Colon Carcinoma Metastatic in the Lung (tissue), 2 donors: ENCODE measurements around the genes L1TD1, ALG6 and CACHD1.

DNA sequence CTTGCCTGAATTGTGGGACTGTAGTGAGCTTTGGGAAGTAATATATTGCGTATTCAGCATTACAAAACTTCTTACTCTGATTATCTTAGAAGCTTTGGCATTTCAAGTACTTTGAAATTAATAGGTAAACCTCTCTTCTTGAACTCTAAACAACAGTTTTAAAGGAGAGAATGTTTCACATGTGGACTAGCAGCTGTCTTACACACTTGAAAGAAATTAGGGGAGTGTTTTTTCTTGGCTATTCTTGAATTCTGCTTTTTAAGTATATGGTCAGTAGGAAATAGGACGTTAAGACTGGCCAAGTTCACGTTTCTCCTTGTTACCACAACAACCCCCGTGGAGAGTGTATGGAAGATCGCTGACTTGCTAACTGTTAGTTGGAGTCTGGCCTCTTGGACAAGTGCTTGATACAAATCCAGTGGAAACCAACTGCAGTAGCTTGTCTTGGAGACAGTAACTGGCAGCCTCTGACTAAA lies 3.9 kb upstream of the NFIA start:
- PRO-cap, 2 experiments = no peak in any of the 2 experiments

GRCh38 chr1:61606199-61607148 lies 118.5 kb downstream of the TM2D1 start:
- PRO-cap, 2 experiments = no peak in any of the 2 experiments

- PRO-cap, 2 experiments = no peak in any of the 2 experiments
These were observed 86.6 kb downstream of the TM2D1 start for GRCh38 chr1:61638102-61638978.

GRCh38 chr1:61869472-61870135 lies 127.3 kb downstream of the PATJ start:
- PRO-cap, 2 experiments = no peak in any of the 2 experiments

GRCh38 chr1:61944211-61944501 lies 201.9 kb downstream of the PATJ start:
- PRO-cap, 2 experiments = no peak in any of the 2 experiments

GRCh38 chr1:62194189-62194943 lies at the start of gene L1TD1:
Gene L1TD1 (plus strand): TSS chr1:62194849.
- PRO-cap, 2 experiments = peak in 1 of 2 experiments; most common plus-strand start chr1:62194801 (in 1); most common minus-strand start chr1:62194740 (in 1)

DNA sequence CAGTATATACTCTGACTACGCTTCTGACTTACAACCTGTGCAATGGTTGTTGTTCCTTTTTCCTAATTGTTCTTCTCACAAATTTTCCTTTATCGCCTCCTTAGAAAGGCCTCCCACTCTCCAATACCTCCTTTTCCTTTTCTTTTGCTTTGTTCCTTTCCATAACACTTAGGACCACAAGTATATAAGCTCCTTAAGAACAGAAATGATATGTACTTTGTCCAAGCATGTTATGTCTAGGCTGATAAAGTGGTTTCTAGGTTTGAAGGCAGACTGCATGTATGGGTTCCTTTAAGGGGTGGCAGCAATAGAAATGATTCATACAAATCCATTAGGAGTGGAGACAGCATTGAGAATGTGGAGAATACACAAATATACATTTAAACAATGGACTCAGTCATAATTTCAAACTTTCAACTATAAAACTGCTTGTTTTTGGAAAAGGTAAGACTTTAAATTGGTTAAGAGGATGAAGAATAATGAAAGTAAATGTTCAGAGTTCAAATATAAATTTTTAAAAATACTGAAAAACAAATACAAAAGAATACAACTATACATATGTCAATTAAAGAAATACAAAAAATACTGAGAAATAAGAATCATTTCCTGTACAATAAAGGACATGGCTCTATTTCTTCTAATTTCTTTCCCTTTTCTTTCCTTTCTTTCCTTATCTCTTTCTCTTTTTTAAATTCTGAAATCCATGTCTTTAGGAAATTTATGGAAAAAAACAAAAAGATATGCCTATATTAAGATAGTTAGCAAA lies 74.4 kb downstream of the USP1 start:
- PRO-cap, 2 experiments = no peak in any of the 2 experiments

GRCh38 chr1:63012379-63012914 lies 228.5 kb downstream of the ATG4C start:
- PRO-cap, 2 experiments = no peak in any of the 2 experiments

- PRO-cap, 2 experiments = no peak in any of the 2 experiments
These were observed 4.8 kb upstream of the FOXD3 start for GRCh38 chr1:63317381-63318243.

GRCh38 chr1:63367128-63368213 lies at the start of gene ALG6:
Gene ALG6 (plus strand): TSS chr1:63367627.
- PRO-cap, 2 experiments = peak in 2 of 2 experiments; most common plus-strand start chr1:63367668 (in 2); most common minus-strand start chr1:63367473 (in 2)

- PRO-cap, 2 experiments = no peak in any of the 2 experiments
These were observed 24.4 kb downstream of the EFCAB7 start for GRCh38 chr1:63547460-63548435.

DNA sequence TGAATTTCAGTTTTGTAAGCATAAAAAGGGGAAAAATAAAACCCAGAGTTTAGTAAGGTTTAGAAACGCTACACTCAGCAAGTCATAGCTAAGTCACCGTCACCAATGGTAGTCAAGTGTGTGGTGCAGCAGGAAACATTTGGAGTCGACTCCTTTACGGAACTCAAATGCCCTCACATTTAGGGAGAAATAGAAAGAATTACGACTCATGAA lies 519 bp upstream of the PGM1 start:
- PRO-cap, 2 experiments = no peak in any of the 2 experiments

- PRO-cap, 2 experiments = no peak in any of the 2 experiments
These were observed 36.7 kb downstream of the ROR1 start for GRCh38 chr1:63810360-63811079.

GRCh38 chr1:63949735-63950547 lies 176.1 kb downstream of the ROR1 start:
- PRO-cap, 2 experiments = no peak in any of the 2 experiments

DNA sequence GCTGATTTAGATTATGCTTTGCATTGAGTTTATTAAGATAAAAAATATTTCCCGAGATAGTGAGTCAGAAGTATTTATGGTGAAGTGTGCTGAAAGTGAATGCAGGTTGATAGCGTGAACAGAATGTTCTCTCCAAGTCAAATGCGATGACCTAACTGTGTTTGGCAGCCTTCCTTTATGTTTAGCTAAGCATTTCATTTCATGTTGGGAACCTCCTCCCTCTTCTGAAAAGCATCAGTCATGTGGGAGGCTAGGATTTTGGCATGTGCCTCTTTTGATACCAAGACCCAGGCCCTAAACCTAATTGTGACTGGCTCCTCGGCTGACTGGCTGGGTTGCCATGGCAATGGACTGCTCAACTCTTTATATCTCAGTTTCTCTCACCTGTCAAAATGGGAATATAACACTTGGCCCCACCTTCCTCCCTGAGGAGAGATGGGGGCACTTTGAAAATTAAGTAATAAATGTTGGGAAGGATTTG lies 160.6 kb upstream of the UBE2U start:
- PRO-cap, 2 experiments = no peak in any of the 2 experiments

DNA sequence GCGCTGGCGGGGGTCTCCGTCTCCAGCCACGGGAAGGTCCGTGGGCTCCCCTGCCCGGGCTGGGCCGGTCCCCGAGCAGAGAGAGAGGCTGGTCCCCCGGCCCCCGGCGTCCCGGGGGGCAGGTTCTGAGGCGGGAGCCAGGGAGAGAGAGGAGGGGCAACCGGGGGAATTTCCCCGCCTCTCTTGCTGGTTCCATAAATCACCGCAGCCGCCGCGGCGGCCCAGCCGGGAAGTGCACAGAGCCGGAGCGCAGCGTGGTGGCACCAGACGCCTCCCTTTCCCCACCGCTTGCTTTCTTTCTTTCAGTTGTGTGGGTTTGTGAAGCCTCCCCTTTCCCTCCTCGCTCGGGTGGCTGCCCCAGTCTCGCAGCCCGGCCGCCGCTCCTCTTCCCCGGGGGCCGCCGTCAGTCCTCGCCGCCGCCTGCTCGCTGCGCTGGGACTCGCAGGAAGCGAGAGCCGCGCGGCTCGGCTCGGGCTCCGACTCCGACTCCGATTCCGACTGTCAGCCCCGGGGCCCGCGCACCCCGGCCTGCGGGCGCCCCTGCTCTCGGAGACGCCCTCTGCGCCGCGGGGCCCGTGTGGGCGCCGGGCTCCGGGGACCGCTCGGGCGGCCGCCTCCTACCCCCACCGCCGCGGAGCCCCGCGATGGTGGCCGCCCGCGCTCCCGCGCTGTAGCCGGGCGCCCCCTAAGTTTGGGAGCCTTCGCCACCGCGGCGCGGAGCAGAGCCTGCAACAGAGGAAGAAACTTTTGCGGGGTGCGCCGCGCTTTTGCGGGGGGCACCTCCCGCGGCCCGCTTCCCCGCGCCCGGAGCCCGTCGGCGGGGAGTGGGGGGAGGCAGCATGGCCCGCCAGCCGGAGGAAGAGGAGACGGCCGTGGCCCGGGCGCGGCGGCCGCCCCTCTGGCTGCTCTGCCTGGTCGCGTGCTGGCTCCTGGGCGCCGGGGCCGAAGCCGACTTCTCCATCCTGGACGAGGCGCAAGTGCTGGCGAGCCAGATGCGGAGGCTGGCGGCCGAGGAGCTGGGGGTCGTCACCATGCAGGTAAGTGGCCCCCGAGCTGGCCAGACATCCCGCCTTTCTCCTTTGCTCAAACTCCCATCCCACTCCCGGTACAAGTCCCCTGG lies at the start of gene CACHD1:
Gene CACHD1 (plus strand): TSS at position 224 of the 1,120 bp plus-strand sequence.
- PRO-cap, 2 experiments = peak in 2 of 2 experiments; most common plus-strand start position 224 of the sequence (in 2); most common minus-strand start position 113 of the sequence (in 1)

- PRO-cap, 2 experiments = no peak in any of the 2 experiments
These were observed 136.4 kb downstream of the CACHD1 start for GRCh38 chr1:64606243-64606867.

DNA sequence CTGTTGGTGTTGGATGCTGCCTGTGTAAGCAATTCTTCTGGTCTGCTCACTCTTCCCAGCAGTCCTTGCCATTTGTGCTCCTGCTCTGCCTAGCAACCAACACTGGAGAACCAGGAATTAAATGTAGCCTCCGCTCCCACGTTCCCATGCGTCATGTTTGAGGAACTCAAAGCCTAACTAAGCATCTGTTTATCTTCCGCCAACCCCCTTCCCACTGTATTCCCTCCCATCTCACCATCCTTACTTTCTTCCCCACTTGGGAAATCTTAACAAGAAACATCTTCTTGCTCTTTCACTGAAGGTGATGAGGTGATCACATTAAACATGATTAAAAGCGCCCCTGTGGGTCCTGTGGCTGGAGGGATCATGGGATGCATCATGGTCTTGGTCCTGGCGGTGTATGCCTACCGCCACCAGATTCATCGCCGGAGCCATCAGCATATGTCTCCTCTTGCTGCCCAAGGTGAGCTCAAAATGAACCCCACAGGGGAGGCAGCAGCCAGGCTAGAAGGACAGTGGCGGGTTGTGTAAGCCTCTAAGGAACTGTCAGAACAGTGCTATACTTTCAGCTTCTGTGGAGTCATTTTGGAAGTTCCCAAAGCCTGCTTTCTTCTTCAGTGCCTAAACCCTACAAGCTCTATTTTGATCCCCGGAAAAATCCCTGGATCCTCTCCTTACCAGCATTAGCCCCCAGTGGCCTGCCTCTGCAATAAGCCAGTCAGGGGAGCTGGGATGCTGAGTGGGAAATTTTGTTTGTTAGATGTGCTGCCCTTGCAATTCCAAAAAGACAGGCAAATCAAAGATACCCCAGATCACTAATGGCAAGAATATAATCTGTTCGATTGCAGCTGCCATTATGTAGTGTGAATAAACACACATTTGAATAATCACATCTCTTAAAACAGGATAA lies 65.3 kb upstream of the RAVER2 start:
- PRO-cap, 2 experiments = no peak in any of the 2 experiments

DNA sequence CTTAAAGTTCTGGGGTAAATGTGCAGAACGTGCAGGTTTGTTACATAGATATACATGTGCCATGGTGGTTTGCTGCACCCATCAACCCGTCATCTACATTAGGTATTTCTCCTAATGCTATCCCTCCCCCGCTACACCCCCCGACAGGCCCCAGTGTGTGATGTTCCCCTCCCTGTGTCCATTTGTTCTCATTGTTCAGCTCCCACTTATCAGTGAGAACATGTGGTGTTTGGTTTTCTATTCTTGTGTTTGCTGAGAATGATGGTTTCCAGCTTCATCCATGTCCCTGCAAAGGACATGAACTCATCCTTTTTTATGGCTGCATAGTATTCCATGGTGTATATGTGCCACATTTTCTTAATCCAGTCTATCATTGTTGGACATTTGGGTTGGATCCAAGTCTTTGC lies 28.3 kb downstream of the RAVER2 start:
- PRO-cap, 2 experiments = no peak in any of the 2 experiments

- PRO-cap, 2 experiments = no peak in any of the 2 experiments
These were observed 84.7 kb downstream of the RAVER2 start for GRCh38 chr1:64829348-64830172.